Jurkat, Clone E6-1 (cell line): ENCODE results near the gene ENPP6.

GRCh38 chr4:183398171-183399137, 46.0 kb upstream of the CDKN2AIP start:
- RRBS = 17% methylated on average over 26 of the region's 62 CpGs

DNA sequence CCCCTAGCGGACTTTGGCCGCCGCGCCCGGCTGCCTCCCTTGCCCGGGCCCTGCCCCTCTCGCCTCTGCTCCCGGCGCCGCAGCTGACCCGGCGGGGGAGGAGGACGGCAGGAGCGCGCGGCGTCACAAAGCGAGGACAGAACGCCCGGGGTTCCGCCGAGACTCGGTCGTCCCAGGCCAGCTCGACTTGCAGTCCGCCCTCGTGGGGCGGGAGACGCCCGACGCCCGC, 277 bp upstream of the CDKN2AIP start:
- RRBS = 1% methylated on average over 24 of the region's 32 CpGs

DNA sequence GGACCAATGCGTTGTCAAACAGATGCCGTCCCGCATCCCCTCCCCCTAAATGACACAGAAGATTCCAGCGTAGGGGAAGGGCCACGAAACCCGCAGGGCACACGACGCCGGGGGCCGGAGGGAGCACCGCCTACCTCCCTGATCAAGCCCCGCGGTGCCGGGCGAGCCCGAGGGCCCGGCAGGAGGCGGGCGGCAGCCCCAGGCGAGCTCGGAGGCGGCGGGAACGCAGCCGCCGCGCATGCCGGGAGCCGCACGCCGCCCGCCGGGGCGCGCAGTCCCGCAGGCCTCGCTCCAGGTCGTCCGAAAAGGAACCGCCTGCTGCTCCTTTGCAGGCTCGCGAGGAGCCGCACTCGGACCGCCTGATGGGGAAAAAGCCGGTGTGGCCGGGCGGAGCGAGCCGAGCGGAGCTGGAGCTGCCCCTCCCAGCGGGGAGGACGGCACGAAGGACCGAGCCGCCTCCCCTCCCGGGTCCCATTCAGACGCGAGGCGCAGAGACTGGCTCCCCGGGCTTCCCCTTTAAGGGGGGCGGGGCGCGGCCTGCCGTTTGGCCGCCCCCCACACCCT, 734 bp upstream of the ING2 start:
- RRBS = 2% methylated on average over 35 of the region's 66 CpGs

- RRBS = no CpG with 5 or more reads among the region's 10 CpGs
Measured at GRCh38 chr4:183636459-183636994, 22.5 kb downstream of the RWDD4 start.

DNA sequence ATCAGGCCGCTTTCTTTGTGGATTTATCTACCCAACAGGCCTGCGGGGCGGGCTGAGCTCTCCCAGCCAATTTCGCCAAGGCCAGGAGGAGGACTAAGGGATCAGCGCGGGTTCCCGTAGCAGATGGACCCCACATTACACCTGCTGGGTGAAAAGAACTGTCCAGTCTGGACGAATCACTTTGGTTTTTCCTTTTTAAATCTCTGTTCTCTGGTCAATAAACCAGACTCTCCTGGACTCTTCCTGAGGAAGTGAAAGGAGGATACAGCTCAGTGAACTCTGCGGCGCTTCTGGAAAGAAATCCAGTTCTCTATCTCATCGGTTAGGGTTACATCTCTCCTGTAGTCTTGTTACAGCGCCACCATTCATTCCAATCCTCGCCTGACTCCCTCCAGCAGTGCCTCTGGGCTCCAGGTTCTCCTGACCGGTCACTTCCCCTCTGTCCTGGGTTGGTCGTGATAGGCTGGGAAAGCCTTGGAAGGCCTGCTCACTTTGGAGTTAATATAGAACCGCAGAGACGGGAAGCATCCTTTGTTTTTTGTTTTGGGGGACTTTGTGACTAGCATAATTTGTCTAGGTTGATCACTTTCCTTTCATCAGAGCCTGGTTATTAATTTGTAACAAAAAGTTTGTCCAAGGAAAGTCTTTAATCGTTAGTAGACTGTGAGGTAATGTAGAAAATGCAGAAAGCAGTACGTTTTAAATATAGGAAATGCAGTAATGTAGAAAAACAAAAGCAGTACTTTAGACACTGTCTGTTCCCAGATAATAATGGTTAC, 97.0 kb upstream of the STOX2 start:
- RRBS = no CpG with 5 or more reads among the region's 19 CpGs

- RRBS = no CpG with 5 or more reads among the region's 4 CpGs
Measured at GRCh38 chr4:183853283-183853548, 51.9 kb upstream of the STOX2 start.

- RRBS = no CpG with 5 or more reads among the region's 21 CpGs
Measured at GRCh38 chr4:183876034-183876929, 28.8 kb upstream of the STOX2 start.

DNA sequence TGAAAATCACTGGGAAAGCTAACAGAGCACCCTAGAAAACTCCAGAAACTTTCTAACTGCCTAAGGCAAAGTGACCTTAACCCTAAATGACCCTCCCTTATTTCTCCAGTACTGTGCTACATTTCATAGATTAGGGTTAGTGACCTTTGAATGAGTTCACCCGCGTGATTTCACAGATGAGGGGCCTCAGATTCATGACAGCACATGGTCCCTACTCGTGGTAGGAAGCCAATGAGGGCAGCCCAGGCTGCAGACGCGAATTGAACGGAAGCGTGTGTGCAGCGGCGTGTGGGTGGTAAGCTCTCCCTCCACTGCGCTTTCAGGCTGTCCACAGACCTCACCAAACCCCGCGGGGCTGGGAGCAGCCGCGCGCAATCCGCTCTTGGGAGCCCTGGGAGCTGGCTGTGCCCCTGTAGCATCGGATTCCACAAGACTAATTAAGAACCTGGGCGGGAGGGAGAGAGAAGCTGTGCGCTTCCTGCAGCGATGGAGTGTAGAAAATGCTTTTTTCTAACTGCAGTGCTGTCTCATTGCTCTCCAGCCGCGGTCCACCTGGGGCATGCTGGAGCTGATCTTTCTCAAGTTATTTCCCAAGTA, 134.8 kb downstream of the STOX2 start:
- RRBS = no CpG with 5 or more reads among the region's 22 CpGs

- RRBS = no CpG with 5 or more reads among the region's 9 CpGs
Measured at GRCh38 chr4:184217666-184218191, at the start of gene ENPP6. Gene ENPP6, minus strand, starts transcription at chr4:184217873.

DNA sequence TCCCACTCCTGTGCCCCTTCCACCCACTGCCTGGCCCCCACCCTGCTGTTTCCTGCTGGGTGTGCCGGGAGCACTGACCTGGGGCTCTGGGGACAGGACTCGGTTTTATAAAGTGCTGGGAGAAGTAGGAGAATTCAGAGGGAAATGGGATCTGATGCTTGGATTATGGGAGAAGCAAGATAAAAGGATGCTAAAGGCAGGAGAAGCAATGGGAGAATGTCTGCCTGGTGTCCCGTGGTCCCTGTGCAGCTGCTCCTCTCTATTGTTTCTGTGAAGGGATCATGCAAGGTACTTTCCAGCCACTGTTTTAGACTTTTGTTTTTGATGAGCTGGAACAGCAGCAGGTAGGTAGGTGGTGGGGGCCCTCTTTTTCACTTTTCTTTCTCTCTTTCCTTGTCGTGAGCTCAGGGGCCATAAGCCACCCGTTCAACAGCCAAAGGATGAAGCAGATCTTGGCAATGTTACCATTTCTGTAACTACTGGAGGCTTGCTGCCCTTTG, 63.6 kb upstream of the ENPP6 start:
- RRBS = no CpG with 5 or more reads among the region's 5 CpGs

- RRBS = no CpG with 5 or more reads among the region's 16 CpGs
Measured at GRCh38 chr4:184333421-184333885, 115.8 kb upstream of the ENPP6 start.

- RRBS = no CpG with 5 or more reads among the region's 18 CpGs
Measured at GRCh38 chr4:184347210-184348319, 126.8 kb downstream of the IRF2 start.

- RRBS = no CpG with 5 or more reads among the region's 14 CpGs
Measured at GRCh38 chr4:184350152-184351129, 123.9 kb downstream of the IRF2 start.

DNA sequence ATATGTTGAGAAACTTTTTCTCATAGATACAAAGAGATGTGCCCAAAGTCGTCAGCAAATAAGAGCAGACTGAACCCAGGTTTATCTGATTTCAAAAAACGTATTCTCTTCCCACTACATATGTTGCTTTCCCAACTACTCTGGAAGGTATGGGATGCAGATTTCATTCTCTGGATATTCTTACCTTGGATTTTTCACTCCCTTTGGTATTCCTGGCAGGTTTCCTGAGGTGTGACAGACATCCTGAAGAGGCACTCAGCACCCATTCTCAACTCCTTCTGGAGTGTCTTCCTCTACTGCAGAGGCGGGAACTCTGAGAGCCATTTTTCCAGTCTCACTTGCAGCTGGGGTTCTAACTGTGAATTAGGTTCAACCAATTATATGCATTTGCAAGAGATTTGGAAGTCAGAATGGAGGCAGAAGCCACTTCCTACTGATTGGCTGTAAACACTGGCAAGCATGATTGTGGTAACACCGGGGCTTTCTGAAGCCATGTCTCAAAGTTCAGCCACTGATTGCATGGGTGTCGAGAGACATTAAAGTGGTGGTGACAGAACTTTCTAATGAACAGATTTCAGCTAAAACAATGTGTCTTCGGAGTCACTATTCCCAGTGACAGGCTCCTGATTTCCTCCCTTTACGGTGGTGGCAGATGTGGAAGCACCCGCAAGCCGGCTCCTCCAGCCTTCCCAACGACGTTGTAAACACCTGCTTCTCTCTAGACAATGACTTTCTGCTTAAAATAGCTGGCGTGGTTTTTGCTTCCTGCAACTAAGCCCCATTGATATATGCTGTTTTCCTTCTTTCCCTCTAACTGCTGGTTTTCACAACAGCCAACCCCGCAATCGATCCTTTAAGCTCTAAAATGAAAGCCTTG, 92.2 kb downstream of the IRF2 start:
- RRBS = no CpG with 5 or more reads among the region's 14 CpGs

- RRBS = no CpG with 5 or more reads among the region's 15 CpGs
Measured at GRCh38 chr4:184386999-184387863, 87.1 kb downstream of the IRF2 start.

DNA sequence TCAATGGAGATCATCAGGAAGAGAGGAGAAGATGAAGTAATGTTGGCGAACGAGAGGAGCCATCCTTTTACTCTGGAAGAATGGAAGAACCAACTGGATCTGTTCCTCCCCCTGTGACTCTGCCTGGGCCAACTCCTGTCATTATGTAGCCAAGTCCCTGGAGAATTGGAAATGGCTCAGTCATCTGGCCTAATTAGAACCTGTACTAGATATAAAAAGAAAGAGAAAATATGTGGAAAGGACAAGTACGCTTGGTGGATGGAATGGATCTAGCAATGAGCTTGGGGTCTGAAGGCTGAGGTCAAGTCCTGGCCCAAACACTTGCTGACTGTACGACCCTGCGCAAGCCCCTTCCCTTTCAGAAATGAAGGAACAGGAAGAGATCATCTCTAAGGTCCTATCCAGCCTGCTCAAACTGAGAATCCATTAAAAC, 76.5 kb downstream of the IRF2 start:
- RRBS = no CpG with 5 or more reads among the region's 5 CpGs

DNA sequence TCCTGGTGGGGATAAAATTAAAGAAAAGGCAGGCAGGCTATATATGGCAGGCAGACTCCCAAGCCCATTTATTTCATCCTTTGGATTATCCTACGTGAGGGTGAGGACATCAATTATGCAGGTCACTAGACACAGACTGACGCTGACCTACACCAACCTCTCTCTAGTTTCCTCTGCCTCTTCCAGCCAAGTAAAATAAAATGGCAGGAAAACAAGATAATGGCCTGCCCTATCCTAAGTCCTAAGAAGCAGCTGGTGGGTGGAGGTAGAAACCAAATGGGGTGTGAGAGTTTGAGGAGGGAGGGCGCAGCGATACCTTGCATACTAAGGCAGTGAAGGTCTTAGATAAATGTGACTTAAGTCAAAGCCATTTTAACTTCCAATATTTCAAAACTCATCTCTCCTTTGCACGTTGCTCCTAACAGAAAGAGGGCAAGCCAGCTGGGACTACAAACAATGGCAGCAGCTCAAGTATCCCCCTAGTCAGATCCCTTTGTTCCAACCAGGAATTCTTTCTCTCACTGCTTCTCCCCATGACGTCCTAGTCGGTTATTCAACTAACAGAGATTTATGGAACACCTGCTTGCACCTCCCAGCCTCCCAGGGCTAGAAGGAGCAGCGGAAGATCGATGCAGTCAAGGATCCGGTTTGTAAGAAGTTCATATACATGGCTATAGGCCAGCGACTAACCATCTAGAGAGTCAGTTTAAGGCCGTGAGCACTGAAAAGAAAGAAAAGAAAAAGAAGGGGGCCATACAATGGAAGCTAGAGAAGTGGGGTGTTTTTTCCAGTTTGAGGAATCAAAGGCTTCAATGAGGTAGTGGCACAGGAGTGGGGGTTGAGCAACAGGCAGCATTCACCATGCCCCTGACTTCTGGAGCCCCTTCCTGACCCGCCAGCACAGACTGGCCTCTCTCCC, 72.6 kb downstream of the IRF2 start:
- RRBS = no CpG with 5 or more reads among the region's 13 CpGs

- RRBS = no CpG with 5 or more reads among the region's 9 CpGs
Measured at GRCh38 chr4:184406789-184407358, 67.5 kb downstream of the IRF2 start.

DNA sequence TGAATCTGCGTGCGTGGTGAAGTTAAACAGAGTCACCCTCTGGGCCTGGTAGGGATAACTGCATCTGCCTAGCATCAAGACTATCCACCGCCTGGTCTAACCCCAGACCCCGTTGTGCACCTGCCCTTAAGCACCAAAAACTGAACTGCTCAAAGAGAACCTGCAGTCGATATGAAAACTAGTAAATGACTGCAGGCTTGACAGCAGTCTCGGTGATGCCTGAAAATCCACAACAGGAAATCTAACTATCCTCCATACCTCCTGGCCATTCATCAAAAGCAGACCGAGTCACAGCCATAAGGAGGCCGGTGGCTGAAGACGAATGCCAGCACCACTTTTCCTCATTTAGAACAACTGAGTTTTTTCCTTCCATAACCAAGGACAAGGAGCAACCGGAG, 2.1 kb downstream of the IRF2 start:
- RRBS = 18% methylated on average over 3 of the region's 10 CpGs

DNA sequence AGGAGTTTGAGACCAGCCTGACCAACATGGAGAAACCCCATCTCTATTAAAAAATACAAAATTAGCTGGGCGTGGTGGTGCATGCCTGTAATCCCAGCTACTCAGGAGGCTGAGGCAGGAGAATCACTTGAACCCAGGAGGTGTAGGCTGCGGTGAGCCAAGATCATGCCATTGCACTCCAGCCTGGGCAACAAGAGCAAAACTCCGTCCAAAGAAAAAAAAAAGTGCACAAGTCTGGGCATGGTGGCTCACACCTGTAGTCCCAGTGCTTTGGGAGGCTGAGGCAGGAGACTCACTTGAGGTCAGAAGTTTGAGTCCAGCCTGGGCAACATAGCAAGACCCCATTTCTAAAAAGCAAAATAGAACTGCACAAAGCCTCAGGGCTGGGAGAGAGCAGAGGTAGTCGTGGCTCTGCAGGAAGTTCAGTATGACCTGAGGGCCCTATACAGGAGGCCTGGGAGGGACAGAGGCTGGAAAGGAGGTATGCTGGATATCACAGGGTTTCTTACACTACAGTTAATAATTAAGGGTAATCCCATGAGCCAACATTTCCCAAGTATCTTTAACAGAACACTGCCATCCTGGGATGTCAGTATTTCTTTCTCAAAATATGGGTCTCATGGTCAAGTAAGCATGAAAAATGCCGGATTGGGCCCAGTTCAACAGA, 38.0 kb downstream of the ACSL1 start:
- RRBS = no CpG with 5 or more reads among the region's 5 CpGs